Breast epithelium (tissue), 2 donors: ENCODE results near the gene CDC6.

GRCh38 chr17:39715448-39716564, 14.5 kb downstream of the MIEN1 start:
- PRO-cap, result no peak
- RAMPAGE, long total RNA, 2 experiments, result no peak in any of the 2 experiments

DNA sequence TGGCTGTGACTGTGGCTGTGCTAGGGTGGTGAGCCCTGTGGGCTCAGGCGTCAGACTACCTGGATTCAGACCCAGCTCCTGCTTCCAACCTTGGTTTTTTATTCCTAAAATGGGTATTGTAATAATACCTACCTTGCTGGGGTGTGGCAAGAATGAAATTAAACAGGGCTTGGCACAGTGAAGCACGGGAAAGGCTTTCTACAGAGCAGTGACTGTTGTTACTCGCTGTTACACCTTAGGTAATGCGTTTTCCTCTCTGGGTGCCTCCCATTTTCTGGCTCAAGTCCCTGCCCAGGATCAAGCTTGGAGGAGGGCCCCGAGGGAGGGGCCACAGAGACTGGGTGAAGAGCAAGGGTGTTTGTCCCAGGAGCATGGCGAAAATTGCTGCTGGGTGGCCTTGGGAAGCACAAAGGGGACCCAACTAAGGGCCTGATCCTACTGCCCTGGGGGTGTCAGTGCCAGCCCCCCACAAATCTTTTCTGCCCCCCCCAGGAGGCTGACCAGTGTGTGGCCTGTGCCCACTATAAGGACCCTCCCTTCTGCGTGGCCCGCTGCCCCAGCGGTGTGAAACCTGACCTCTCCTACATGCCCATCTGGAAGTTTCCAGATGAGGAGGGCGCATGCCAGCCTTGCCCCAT, 13.4 kb downstream of the MIEN1 start:
- PRO-cap, result no peak
- RAMPAGE, long total RNA, 2 experiments, result no peak in any of the 2 experiments

DNA sequence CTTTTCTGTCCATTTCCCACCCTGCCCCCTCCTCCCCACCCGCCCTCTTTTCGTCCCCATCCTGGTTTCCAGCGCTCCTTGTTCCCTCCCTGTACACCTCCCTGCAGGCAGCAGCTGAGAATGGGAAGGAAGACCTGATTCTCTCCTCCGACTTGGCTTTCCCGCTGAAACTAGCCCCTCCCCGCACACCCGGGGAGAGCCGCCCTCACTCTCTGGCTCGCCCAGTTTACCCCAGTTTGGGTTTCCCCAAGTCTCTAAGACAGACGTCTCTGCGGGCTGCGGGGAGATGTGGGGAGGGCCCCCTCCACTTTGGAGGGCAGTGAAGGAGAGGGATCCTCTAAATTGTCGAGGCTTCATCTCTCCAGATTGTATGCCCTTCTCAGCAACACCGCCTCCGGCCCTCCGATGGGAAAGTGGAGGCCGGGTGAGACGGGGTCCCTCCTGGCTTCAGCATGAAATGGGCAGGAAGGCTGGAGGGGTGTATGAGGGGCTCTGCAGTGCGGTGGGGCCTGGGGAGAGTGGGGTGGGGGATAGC, 830 bp downstream of the GRB7 start:
- PRO-cap, result bidirectional peak, plus-strand start at position 234 of the sequence, minus-strand start at position 116 of the sequence
- RAMPAGE, long total RNA, 2 experiments, result no peak in any of the 2 experiments

DNA sequence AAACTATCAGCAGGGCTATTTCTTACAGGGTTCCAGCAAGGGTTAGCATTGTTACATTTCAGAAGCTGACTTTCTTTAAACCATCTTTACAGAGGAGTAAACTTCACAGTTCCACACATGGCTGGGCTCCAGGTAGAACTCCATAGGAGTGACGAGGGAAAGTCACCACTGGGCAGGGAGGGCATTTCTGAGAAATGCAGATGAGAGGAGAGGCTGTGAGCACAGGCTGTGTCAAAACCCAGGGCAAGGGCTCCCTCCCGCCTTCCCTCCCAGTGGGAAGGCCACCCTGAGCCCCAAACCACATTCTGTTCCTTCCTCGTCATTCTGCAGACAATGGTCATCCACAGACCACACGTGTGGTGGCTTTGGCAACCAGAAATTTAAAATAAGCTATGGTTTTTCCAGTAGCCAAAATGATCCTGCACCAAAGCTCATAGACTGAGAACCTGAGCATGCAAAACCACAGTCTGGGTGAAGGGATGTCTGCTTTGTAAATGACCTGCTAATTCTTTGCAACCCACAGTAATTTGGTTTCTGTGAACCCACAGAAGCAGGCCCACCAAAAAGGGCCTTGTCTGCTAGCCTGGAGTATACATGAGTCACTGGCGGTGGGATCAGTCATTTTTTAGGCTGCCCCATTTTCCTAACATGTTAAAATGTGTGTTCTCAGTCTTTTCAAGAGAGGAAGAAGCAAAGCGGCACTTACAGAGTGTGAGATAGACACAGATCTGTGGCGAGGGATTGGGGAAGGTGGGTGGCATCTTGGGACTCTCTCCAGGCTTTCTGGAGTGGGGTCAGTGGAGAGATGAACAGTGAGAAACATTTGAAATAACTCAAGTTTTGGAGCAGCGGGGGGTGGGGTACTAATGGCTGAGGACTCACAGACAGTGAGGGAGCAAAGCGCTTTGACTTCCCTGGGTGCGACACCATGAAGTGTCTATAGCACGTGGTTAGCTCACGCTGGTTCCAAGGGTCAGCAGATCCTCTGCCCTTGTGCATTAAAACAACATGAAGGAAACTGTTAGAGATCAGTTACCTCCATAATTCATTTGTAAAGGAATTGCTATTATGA, 20.4 kb downstream of the GRB7 start:
- PRO-cap, result no peak
- RAMPAGE, long total RNA, 2 experiments, result no peak in any of the 2 experiments

DNA sequence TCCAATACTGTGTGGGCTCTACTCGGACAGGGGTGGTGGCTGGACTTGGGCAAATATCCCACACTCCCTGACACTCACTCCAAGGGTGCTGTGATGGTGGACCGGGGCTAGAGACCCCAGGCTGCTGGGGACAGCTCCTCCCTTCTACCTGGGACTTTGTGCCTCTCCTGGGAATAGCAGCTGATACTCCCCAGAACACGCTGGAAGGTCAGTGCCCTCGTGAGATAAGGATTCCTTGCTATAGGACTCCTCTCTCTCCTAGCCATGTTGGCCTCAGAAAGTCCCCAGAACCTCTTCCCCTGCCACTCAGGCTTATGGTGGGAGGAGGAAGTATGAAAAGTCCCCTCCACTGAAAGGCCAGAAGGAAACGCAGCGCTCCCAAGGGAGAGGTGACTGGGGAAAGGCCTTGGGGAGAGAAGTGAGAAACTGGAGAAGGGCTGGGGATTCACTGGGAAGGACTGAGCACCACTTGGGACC, 1.8 kb upstream of the GSDMB start:
- PRO-cap, result no peak
- RAMPAGE, long total RNA, 2 experiments, result no peak in any of the 2 experiments

DNA sequence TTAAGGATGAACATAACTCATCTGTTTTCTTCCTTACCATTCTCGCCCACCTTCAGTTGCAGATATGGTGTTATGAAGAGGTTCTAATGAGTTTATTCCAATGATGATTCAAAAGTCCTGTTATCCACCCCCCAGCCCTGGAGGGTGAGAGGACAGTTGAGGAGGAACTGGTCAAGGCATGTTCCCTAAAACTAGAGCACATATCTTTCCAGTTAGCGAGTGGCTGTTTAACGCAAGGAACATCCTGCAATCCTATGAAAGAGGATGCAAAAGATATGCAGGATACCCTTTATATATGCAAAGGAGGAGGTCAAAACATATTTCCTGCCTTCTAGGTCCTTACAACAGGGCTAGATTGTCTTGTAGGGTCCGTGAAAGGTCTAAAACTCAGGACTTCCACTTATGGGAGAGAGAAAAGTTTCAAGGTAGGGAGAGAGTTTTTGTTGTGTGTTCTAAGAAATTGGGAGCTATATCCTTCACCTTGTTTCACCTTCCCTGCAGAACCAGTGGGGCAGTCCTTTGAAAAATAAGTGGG, 1.2 kb upstream of the PSMD3 start:
- PRO-cap, result no peak
- RAMPAGE, long total RNA, 2 experiments, result no peak in any of the 2 experiments

DNA sequence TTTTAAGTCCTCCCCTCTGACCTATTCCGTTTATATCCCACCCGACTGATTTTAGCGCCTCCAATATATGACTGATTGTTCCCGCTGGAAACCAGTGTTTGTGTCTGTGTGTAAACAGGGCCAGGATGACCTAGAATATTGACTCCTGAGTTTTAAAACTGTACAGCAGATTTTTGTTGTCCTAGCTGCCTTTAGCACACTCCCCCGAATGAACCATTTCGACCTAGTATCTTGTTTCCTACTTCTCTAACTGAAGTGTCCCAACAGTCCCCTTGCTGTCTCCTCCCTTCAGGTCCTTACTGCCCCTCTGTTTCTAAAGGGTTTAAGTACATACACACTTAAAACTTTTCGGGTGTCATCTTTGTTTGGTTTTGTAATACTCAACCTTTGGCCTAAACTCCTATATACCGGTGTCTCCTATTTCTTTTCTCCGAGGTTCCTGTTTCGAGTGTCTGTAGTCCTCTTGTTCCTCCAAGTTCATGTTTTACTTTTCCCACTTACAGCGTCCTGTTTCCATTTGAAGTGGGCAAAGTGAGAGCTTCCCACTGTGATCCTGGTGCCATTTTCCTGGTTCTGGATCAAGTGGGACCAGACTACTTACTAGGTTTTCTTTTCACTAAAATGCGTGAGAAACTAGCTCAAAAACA, 980 bp downstream of the PSMD3 start:
- PRO-cap, result no peak
- RAMPAGE, long total RNA, 2 experiments, result no peak in any of the 2 experiments

GRCh38 chr17:40098912-40099674, 1.3 kb downstream of the NR1D1 start:
- PRO-cap, result bidirectional peak, plus-strand start at chr17:40099456, minus-strand start at chr17:40099530
- RAMPAGE, long total RNA, 2 experiments, result start-site peak on the plus strand in 1 of 2 experiments, at chr17:40099450-40099526 at its widest, 22 reads per replicate

DNA sequence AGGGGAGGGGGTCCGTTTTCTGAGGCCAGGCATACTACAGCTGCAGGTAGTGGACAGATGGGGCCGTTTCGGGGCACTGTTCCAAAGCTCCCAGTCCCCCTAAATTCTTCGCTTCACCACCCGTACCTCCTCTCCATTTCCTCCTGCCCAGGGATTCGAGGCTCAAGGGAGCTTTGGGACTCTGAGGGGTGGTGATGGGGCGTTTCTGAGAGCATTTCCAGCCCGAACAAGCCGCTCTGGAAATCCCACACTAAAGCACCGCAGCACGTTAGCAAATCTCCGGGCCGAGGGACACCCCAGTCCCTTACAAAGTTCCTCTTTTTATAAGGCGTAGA, 747 bp downstream of the NR1D1 start:
- PRO-cap, result no peak
- RAMPAGE, long total RNA, 2 experiments, result no peak in any of the 2 experiments

GRCh38 chr17:40122420-40122469, 474 bp downstream of the MSL1 start:
- PRO-cap, result no peak
- RAMPAGE, long total RNA, 2 experiments, result no peak in any of the 2 experiments

DNA sequence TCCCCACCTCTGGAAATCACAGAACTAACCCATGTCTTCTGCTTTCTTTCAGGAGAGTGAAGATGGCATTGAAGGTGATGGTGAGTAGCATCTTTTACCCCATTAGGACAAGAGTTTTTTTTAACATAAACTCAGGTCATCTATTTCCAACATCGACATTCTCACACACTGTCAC, 705 bp downstream of the CASC3 start:
- PRO-cap, result no peak
- RAMPAGE, long total RNA, 2 experiments, result start-site peak on the plus strand in 1 of 2 experiments, centred at position 66 of the sequence, 26 reads per replicate

DNA sequence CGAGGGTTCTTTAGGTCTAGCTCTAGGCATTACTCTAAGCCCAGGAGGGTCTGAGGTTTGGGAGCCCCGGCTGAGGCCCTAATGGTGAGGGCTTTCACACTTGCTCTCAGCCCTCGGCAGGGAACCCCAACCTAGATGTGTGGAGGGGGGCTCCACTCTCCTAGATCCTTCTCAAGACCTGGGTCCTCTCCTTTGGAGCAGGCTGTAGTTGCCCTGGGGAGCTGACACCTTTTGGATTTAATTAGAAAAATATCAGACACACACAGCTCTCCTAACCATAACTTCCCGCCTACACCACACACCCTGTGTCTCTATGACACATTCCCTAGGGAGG, 2.4 kb downstream of the RAPGEFL1 start:
- PRO-cap, result no peak
- RAMPAGE, long total RNA, 2 experiments, result no peak in any of the 2 experiments

DNA sequence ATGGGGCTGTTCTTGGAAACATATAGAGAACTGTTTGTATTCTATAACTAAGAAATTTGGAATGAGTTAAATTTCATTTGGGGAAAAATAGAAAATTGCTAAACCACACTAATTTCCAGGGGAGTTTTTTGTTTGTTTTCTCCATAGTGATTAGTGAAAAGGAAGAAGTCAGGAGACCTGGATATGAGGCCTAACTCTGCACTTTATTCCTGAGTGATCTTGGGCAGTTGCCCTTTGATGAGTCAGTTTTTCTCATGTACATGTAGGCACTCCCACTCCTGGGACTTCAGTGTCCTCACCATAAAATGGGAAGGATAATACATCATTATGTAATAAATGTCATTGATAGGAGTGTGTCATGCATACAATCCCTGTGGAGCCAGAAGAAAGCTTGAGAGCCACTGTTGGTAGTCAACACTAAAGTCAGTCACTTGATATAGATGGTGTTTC, 32.4 kb downstream of the WIPF2 start:
- PRO-cap, result no peak
- RAMPAGE, long total RNA, 2 experiments, result no peak in any of the 2 experiments

GRCh38 chr17:40286985-40288031, at the start of gene CDC6:
Gene CDC6, plus strand, starts transcription at chr17:40287879.
- PRO-cap, result no peak
- RAMPAGE, long total RNA, 2 experiments, result no peak in any of the 2 experiments

DNA sequence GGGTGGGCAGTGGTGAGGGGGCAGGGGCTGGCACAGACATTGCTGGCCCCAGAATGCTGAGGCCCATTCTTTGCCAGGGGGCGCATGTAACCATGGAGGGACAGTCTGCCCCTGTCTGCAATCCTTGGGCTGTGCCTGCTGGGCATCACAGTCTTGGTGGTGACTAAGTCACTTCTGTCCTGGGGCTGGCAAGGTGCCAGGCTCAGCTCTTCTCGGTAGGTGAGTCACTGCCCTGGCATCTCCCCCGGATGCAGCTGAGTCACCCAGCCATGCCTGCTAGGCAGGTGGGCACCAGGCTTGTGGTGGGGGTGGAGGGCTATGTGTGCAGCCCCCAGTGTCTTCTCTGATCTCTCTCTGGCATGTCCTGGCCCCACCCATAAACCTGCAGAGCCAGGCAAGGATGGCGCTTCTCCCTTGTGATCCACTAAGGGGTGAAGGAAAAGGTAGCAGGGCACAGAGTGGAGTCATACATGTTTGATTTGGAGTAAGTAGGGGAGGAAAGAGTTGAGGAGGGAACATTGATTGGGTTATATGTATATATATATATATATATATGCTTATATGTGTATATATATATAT, 5.7 kb downstream of the RARA start:
- PRO-cap, result no peak
- RAMPAGE, long total RNA, 2 experiments, result no peak in any of the 2 experiments

- PRO-cap, result no peak
- RAMPAGE, long total RNA, 2 experiments, result no peak in any of the 2 experiments
These were observed 18.4 kb downstream of the GJD3 start for GRCh38 chr17:40346031-40346614.

GRCh38 chr17:40349809-40350948, 14.4 kb downstream of the GJD3 start:
- PRO-cap, result no peak
- RAMPAGE, long total RNA, 2 experiments, result no peak in any of the 2 experiments

- PRO-cap, result no peak
- RAMPAGE, long total RNA, 2 experiments, result no peak in any of the 2 experiments
These were observed 11.9 kb downstream of the GJD3 start for GRCh38 chr17:40352692-40352905.

- PRO-cap, result no peak
- RAMPAGE, long total RNA, 2 experiments, result no peak in any of the 2 experiments
These were observed 8.8 kb downstream of the GJD3 start for GRCh38 chr17:40355463-40356499.

GRCh38 chr17:40465392-40465671, 22.1 kb downstream of the IGFBP4 start:
- PRO-cap, result no peak
- RAMPAGE, long total RNA, 2 experiments, result no peak in any of the 2 experiments